Neuron (in vitro differentiated cells): ENCODE data around the genes CCDC50 and UTS2B.

GRCh38 chr3:190344871-190345872 is 22.9 kb upstream of the CLDN1 start:
- PRO-cap, result no peak

GRCh38 chr3:190560329-190561020 is 46.6 kb downstream of the IL1RAP start:
- PRO-cap, result no peak

- PRO-cap, result no peak
These were observed 102.9 kb downstream of the IL1RAP start for GRCh38 chr3:190616692-190617261.

DNA sequence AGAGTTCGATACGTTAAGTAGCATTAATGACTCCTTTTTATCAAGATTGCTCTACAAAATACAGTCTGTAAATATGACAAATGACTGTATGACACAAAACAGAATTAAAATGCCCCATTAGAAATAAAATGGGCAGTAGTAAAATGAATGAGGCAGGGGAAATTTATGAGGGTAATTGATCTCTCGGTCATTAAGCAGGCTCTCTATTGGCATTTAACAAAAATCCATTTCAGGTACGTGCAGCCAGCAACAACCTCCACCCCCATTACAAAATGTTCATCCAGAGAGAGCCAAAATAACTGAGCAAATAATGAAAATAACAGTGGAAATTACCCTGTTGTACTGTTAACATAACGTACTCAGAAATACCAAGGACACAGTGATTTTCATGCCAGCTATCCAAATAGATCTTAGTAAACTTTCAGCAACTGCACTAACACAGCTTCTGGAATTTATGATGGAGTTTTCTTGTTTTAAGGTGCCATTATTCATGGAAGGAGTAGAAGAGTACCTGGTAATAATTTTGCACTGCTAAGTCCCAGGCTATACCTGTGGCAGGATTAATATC is 127.7 kb downstream of the IL1RAP start:
- PRO-cap, result no peak

DNA sequence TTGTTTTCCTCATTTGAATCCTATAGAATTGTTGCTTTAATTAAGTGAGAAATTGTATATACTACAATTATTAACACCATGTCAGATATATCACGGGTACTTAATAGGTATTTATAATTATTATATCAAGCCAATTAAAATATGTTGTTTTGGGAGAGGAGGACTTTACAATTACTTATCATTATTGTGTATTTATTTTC is 141.8 kb downstream of the GMNC start:
- PRO-cap, result no peak

- PRO-cap, result no peak
These were observed 54.0 kb downstream of the OSTN start for GRCh38 chr3:191253000-191253525.

DNA sequence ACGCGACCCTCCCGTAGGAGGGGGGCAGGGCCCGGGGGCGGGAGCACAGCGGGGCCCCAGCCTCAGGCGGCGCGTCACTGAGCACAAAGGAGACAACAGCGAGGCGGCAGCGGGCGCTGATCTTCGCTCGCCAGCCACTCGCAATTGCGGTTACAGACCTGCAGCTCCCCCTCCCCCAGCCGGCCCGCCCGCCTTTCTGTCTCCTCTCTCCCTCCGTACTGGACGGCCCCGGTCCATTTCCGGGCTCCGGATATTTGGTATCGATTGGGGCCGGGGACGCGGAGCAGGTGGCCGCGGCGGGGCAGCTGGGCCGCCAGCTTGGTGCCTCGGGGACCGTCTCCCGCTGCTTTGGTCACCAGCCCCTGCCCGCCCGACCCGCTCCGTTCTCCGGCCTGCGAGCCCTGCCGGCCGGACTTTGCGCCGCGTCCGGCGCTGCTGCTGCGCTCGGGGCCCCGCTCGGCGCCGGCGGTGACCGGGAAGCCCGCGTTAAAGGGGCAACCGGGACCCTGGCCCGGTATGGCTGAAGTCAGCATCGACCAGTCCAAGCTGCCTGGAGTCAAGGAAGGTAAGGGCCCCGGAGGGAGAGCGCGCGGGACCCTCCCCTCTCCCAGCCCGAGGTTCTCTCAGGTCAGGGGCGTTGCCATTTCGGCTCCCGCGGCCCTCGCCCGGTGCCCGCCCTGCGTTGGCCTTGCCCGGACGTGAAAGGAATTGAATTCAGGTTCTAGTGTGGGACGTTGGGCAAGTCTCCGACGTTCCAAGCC is at the start of gene CCDC50:
TSS of gene CCDC50 (plus strand) at position 236 of the 761 bp plus-strand sequence.
- PRO-cap, result bidirectional peak, plus-strand start at position 413 of the sequence, minus-strand start at position 146 of the sequence

DNA sequence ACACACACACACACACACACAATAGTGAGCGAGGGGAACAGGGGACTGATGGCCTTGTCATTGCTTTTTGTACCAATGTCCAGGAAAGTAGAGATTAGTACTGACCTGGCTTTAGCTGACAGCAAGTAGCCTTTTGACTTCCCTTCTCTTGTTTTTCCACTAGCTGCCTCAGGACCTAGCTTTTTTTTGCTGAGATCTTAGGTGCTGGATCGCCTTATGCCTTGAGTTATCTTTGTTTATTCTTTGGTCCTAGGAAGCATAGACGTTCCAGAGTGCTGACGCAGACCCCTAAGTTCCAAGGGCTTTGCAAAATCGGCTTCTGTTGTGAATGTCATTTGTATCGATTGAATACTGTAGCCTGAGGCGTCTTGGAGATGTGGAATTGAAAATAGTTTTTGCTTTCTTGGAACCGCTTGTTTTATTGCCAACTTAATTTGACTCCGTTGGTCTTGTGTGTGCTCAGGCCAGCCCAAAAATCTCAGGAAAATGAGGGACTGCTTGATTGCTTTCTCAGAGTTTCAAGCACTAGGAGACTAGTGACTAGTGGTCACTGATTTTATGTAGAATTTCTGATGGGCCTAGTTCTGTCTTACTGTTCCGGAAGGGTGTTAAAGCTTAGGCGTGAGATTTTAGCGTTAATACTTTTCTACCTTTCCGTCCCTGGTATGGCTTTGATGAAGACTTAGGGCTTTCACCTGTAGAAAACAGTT is at the start of gene UTS2B:
TSS of gene UTS2B (minus strand) at position 218 of the 710 bp plus-strand sequence.
- PRO-cap, result bidirectional peak, plus-strand start at position 261 of the sequence, minus-strand start at position 218 of the sequence; unidirectional peak, minus-strand start at position 301 of the sequence

- PRO-cap, result no peak
These were observed 20.2 kb upstream of the UTS2B start for GRCh38 chr3:191350277-191351133.

DNA sequence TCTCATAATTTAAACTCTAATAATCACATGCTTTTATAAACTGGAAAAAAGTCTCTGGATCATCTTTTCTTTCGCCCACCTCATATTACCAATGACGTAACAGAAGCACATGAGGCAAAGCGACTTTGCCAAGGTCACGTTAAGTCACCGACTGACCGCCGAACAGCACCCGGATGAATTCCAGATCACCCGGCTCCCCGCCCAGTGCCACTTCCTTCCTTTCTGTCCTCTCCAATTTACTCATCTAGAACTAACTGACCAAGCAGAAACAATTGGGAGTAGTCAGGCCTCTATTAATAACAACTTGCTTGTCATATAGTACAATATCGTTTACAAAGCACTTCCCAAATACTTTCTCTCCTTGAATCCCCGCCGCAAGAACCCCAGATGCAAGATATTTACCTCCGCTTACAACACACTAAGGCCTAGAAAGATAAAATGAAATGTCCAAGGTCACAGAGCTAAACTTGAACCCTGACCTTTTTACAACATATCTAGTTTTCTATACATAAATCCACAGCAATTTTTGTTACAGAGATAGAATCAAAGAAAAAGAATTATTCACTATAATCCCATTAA is 21.0 kb downstream of the FGF12 start:
- PRO-cap, result no peak

GRCh38 chr3:192745075-192745566 is 17.8 kb upstream of the FGF12 start:
- PRO-cap, result no peak

GRCh38 chr3:192850243-192851192 is 67.1 kb downstream of the MB21D2 start:
- PRO-cap, result no peak

DNA sequence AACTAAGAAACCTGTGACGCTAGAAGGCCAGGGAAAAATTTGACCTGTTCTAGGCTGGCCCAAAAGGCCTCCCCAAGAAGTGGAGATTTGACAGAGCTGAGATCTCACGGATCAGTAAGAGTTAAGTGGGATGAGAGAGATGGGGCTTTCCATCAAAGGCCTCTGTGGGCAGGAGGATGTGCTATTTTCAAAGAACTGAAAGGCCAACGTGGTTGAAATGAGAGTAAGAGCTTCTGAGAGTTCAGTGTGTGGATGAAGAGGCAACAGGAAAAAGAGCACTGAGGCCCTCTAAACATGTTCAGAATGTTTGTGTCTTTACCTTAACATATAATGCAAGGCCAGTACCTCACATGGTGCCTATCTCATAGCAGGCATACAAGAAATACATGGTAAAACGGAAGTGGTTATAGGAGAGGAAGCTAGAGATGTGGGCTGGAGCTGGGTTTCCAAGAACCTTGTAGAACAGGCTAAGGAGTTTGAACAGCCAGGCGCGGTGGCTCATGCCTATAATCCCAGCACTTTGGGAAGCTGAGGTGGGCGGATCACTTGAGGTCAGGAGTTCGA is 18.8 kb downstream of the MB21D2 start:
- PRO-cap, result no peak

GRCh38 chr3:193240200-193240895 is 674 bp upstream of the PLAAT1 start:
- PRO-cap, result no peak

DNA sequence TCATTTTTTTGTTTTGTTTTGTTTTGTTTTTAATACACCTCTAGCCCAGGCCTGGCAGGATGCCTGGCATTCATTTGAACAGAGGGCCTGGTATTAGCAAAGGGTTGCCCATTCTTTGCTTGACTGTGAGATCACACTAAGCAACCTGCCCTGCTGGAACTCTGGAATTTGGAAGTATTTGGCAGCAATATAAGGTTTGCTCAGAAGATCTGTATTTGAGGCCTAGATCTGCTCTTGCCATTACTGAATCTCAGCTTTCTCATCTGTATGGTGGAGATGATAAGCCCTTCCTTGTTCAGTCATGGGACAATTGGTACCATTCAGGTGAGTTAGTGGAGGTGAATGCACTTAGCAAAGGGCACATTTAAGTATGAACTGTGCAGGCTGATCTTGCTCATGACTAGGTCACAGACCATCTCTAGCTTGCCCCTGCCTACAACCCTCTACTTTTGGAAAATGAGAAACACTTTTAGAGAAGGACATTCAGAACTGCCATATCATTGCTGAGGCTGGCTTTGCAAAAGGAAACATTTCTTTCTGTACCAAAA is 21.9 kb upstream of the ATP13A5 start:
- PRO-cap, result no peak

DNA sequence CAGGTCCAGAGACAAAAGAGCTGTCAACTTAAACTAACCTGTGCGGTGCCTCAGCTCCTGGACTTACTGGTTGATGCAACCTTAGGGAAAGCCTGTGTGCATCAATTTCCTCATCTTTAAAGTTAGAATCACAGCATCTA is 2.1 kb downstream of the ATP13A4 start:
- PRO-cap, result no peak

DNA sequence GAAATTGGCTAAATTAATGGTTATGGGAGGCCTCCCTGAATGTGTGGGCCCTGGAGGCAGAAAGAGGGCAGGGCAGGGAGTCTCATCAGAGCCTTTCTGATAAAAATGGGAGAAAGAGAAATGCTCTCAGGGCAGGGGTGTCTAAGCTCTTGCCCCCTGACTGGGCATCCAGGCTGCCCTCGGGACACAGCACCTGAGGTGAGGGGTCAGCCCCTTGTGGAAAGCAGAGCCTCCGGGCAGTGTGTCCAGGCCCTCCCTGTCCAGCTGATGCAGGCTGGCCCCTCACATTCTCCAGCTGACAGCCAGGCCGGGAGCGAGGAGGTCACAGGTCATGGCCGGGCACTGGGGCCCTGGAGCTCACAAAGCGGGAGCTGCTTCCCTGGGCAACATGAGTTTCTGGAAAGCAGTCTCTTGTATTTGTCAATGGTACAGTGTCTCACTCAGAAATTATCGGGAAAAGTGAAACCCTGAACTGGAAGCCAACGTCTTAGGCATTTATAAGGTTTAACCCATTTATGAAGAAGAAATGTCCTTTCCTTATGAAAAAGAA is 118.4 kb downstream of the OPA1 start:
- PRO-cap, result no peak

DNA sequence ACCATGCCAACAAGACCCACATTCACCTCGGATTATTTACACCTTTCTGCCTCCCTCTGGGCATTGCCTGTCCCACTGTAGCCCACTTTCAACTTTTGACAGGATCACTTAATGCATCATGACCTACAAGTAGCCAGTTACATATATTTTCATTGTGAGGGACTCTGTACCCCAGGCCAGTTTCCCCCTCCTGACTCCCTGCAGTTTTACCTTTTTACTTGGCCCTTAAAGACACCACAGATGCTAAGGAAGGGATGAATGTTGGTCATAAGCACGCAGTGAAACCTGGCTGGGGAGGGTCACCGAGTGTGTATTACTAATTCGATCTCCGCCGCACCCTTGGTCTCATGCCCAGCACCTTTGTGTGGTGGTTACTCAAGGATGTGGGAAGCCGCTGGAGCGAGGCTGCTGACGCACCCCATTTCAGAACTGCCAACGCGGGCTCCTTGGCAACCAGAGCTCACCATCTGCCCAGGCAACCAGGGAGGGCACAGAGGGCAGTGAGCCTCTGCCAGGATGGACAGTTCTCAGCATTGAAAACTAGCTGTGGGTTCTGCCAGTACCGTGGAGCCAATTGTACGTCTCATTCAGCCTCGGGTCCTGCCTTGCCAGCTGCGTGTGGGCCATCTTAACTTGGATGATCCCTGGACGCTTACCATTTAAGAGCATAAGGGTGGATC is 238.4 kb downstream of the OPA1 start:
- PRO-cap, result no peak

- PRO-cap, result no peak
These were observed 266.2 kb downstream of the OPA1 start for GRCh38 chr3:193859244-193859649.

- PRO-cap, result no peak
These were observed 155.4 kb upstream of the HES1 start for GRCh38 chr3:193980449-193980950.